Placental pericyte (primary cell): ENCODE results near the genes NXF2B, GPRASP2, TCEAL8, TCEAL4, SLC25A53 and FAM199X.

DNA sequence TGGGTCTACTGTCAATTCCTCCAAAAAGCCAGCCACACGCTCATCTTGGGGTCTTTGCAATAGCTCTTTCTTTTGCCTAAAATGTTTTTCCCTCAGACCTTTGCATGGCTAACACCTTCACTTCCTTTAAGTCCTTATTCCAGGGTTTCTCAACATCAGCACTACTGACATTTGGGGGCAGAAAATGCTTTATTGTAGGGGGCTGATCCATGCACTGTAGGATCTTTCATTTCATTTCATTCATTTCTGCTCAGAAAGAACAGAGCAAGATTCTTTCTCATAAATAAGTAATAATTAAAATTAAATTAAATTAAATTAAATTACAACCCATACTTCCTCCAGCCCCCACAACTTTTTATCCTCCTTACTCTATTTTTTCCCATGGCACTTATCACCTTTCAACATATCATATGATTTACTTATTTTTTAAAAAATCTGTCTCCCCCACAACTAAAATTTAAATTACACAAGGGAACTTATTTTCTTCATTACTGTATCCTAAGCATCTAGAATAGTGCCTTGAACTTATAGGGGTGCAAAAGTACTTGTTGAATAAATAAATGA lies 22.7 kb downstream of the TRMT2B start:
- CAGE, long polyA plus RNA: no peak

DNA sequence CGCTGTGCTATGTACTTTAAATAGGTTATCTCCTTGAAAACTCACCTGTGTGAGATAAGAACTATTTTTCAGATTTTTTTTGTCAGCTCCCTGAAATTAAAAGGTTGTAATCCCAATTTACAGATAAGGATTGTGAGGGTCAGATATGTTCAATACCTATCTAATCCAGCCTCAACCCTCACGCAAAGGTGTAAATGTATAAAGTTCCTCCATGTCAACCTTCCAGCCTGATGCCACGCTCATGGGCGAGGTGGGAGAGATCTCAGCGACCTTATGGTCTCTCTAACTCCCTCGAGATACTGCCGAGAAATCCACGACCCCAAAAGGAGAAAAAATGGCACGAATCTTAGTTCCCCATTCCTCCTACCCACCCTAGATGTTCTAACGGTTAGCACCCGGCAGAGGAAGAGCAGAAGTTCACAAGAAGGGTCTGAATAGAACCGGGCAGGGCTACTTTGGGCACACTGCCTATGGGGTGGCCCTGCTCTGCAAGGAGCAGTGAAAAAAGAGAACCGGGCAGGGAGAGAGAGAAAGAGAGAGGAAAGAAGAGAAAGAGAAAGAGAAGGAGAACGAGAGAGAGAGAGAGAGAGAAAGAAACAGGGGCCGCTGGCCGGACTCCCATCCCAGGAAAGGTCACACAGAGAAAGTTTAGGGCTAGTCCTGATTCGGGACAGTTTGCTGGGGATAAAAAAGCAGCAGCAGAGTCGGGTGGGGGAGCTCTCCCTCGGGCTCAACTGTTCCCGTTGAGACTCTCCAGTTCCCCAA lies 652 bp downstream of the GLA start:
- CAGE, long polyA plus RNA: no peak

GRCh38 chrX:101412150-101413295 lies 4.5 kb downstream of the HNRNPH2 start:
- CAGE, long polyA plus RNA: no peak

DNA sequence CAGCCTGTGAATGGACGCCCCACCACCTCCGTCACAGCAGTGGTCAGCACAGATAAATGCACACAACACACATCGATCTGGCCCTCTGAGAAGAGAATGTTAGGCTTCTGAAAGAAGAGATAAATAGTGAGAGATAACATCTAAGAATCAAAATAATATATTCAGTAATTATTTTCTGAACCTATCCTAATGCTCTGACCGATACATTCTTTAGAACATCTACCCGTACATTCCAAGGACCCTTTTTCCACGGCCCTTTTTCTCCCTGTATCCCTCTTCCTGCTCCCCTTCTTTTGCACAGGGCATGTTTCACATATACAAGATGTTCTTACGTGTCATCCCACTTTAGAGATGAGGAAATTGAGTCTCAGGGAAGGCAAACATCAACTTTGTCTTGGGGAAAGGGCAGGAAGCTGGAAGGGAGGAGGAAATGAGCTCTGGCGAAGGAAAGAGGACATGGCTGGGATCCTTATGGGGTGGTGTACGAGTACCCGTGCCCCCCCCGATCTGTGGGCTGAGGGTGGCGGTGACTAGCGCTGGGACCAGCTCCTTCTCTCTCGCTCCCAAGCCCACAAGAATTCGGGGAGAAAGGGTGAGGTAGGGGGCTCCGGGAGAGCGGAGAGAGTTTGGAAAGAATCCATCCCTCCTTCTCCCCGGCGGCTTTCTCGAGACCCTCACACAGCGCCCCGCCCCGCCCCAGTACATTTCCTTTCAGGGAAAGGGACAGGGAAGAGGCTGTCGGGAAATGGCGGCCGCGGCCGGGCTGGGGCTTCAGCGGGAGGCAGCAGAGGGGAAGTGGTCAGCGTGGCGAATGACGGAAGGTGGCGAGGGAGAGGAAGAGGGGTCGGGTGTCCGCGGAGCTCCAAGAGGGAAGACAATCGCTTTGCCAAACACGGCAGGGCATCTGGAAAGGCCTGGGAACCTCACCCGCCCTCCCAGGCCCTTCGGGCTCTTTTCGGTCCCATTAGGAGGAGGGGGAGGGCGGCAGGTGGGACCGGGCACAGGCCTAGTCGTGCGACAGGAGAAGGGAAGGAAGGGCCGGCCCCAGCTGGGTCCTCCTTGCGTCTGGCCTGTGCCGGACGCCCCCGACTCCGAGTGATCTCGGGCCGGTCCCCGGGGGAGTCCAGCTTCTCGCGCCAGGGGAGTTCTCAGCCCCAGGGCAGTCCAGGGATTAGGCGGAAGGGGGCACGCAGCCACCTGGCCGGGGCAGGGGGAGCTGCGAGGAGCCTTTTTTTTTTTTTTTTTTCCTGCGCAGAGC lies 10.0 kb downstream of the HNRNPH2 start:
- CAGE, long polyA plus RNA: no peak

- CAGE, long polyA plus RNA: no peak
These were observed 1.3 kb downstream of the ARMCX6 start for GRCh38 chrX:101616475-101616941.

DNA sequence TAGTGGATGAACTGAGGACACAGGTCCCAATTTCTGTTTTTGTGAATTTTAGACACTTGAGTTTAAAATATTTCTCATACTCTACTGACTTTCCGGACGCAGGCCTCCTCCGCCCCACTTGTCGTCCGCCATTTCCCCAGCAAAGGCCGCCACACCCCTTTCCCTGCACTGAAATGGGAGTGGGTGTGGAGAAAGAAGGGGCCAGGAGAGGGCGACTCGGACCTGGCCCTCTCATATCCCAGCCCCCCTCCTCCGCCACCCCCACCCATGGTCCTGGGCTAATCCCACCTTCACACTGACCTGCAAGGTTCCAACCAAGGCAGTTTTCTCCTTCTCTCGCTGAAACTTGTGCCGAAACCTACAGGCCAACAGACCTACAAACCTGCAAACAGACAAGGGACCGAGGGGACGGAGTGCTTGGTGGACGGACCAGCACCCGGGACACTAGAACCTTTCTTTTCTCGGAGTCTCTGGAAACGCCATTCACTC lies 553 bp downstream of the ARMCX6 start:
- CAGE, long polyA plus RNA: no peak

DNA sequence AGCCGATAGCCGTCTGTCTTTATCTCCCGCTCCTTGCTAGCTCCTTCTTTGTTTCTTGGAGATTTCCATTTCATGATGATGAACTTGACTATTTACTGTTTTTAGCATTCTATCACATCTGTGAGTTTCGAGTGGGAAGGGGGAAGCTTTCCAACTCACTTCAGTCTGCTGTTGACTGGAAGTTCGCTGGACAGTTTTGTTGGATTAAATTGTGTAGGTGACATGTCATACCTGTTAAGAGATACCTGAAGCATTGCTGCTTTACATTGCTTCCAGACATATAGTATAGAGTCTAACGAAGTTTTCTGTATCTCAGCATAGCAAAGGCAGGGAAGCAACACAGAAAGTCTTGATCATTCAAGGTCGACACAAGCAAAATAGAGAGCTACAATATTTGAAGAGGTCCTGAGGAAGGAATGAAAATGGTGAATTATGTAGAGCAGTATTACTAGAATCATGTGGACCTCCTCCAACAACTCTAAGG lies 15.3 kb downstream of the ARMCX3 start:
- CAGE, long polyA plus RNA: no peak

- CAGE, long polyA plus RNA: no peak
These were observed at the start of gene NXF2B for GRCh38 chrX:102439731-102440300. Gene NXF2B (minus strand): TSS chrX:102440008.

DNA sequence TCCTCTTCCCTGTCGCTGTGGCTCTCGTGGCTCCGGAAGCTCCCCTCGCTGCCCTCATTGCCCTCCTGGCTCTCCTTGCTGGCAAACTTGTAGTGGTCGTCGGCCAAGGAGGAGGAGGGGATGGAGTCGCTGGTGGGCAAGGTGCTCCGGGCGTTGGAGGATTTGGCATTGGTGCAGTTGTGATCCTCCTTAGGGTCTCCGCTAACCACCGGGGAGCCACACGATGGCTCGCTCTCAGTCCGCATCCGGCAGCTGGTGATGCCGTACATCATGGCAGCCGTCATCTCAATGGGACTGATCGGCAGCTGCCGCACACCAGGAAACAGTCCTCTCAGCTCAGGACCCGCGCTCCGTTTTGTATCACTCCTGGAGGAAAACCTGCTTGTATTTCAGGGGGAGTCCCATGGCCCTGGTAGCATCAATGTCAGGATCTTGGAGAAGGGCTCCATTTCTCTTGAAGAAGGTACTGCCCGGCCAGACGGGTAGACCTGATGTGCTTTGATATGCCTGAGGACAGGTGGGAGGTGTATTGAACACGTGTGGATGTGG lies 30.6 kb upstream of the TMSB15A start:
- CAGE, long polyA plus RNA: no peak

DNA sequence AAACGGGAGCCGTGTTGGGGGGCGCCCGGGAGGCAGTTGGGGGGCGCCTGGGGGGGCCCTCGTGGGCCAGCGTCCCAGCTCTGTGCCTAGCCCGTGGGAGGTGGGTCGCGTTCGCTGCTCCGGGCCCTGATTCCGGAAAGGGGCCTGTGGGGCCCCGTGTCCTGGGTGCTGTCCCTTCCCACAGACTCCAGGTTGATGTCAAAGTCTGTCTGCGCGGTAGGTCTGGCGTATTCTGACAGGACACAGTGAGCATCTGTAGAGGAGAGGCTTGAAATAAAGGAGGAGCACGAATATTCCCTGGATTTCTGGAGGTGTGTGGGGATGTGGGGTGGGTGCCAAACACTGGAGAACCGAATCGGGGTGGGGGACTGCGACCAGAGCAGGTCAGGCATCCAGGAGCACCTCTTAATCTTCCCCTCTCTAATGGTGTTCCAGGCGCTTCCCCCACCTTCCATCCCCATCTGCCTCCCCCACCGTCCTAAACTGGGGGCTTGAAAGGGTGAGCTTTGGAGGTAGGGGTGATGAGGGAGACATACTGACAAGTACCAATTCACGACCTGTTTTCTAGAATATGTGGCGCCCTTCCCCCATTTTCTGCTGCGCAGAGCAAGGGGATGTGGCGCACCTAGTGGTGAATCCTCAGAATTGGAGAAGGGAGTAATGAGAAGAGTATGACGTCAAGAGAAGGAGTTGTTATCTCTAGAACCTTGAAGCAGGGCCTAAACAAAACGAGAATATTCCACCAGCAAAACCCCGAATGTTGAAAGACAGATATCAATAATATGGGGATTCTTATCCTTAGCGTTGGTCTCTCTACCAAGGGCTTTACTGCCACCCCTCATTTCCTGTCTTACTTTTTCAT lies 903 bp downstream of the GPRASP1 start:
- CAGE, long polyA plus RNA: no peak

DNA sequence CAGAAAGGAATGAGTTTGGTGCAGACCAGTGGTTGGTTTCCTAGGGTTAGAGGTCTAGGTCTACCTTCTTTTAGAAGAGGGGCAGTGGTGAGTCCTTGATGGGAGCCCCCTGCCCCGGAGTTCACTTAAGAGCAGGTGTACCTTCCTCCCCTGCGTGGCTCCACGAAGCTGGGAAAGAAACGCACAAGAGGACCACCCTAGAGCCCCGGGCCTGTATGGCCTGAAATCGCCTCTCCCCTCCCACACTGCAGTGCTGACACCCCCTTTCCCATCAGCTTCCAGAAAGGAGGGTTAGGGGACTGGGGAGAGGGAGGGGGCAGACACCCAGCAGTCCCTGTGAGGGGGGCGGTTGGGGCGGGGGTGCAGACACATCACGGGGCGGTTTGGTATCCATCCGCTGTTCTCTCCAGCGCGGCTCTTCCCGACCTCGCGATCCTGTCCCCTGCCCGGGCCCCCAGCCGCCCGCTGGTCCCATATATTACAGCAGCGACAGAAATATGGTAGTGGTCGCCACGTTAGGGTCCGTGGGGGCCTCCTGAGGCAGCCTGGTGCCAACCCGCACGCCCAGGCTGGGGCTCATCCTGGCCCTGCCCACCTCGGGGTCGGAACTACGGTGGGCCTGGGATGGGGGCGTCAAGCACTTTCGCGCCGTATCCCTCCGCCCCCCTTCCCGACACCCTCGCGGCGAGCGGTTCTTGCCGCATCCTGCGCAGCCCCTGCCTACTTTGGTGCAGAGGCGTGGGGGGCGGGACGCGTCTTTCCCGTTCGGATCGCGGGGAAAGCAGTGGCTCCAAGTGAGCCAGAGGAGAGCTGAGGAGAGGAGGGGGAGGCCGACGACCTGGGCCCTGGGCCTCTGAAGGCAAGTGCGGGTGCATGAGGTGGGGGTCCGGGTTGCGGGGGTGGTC lies at the start of gene GPRASP2:
Gene GPRASP2, plus strand, starts transcription at position 755 of the 905 bp plus-strand sequence.
- CAGE, long polyA plus RNA: no peak

- CAGE, long polyA plus RNA: no peak
These were observed 104.3 kb upstream of the RAB40AL start for GRCh38 chrX:102832710-102833207.

GRCh38 chrX:103220864-103221393 lies 6.0 kb downstream of the BEX4 start:
- CAGE, long polyA plus RNA: no peak

- CAGE, long polyA plus RNA: no peak
These were observed at the start of gene TCEAL8 for GRCh38 chrX:103254907-103255451. Gene TCEAL8 (minus strand): TSS chrX:103255155.

- CAGE, long polyA plus RNA: no peak
These were observed 3.8 kb downstream of the TCEAL9 start for GRCh38 chrX:103360226-103360477.

DNA sequence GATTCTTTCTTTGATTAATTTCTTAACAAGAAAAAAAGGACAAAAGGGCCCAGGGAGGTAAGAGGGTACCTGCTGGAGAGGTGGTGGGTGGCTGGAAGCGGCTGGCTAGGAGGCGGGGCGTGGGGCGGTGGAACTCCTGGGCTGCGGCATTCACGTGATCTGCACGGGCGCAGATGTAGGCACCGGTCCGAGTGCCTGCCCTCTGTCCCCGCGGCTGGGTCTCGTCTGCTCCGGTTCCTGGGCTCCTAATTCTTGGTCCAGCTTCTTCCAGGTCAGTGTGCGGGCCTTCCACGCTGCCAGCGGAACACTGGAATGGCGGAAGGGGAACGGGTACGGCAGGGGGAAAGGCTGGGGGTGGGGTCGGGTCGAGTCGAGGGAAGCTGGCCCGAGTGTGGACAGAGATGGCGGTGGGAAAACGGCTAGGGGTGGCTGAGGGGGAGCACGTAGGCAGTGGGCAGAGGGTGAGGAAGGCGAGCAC lies at the start of gene TCEAL4:
Gene TCEAL4, plus strand, starts transcription at position 162 of the 478 bp plus-strand sequence.
- CAGE, long polyA plus RNA: no peak

DNA sequence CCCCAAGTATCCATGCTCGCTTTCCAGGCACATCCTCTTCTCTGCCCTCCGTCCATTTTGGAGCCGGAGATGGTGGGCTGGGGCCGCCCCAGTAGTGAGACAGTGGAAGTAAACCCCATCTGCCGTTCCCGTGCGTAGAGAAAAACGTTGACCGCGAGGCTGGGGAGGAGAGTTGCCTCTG lies 407 bp downstream of the TCEAL4 start:
- CAGE, long polyA plus RNA: no peak

DNA sequence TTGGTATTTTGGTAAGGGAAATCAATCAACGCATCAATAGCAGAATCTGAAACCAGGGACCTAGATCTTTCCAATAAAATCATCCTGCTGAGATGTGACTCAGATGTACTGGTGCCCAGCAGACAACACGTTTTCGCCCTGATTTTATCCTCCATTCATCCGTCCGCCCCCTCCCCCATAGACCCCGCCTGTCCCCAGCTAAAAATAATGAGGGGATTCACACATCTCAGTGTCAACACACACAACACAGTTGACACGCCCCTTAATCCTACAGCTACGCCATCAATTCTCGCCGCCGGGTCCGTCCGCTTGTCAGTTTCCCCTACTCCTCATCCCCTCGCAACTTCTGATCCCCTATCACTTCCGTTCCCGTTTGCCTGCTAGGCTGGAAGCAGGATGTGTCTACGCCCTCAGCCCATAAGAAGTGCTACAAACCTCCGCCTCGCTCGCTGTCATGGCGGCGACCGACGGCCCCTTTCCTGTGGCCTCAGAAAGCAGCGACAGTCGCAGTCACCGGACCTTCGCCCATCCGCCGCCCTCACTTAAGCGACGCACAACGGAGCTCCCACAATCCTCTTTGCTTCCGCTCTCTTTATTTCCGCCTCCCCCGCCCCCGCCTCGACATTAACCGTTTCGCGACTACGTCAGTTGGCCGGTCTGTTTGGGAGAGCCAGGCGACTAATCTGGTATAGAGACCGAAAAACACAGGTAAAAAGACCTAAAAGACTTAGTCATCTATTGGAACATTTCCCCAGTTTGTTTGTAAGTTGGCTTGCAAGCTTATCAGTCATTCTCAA lies at the start of gene SLC25A53:
Gene SLC25A53, minus strand, starts transcription at position 567 of the 797 bp plus-strand sequence.
- CAGE, long polyA plus RNA: no peak

DNA sequence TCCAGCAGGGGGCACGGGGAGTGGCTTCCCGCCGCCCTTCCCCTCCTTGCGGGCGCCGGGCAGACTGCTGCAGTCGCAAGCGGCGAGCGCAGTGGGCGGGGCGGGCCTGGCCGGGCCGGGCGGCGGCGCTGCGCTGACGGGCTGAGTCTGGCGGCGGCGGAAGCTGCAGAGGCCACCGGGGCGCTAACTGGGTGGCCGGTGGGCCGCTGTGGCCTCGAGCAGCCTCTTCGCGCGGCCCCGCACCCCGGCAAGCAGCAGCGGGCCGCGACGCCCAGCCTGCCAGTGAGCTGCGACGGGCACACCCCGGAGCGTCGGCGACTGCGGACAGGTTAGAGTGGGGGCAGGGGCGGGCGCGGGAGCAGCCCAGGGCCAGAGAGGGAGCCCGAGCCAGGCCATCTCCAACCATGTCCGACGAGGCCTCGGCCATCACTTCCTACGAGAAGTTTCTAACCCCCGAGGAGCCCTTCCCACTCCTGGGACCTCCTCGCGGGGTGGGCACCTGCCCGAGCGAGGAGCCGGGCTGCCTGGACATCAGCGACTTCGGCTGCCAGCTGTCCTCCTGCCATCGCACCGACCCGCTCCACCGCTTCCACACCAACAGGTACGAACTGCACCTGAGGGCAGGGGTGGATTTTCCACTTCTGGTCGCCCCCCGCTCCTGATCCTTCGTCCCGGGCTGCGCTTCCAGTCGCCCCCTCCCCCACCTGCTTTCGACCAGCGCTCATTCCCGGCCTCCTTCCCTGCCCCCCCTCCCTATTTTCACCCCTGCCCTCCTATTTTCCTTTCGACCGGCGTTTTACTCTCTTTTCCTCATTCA lies at the start of gene FAM199X:
Gene FAM199X, plus strand, starts transcription at position 72 of the 817 bp plus-strand sequence.
- CAGE, long polyA plus RNA: no peak

- CAGE, long polyA plus RNA: no peak
These were observed 19.7 kb downstream of the FAM199X start for GRCh38 chrX:104185966-104186277.